Calu3 (cell line): Measurements from ENCODE around the genes ANKS4B, PDZD9 and NPIPB5.

DNA sequence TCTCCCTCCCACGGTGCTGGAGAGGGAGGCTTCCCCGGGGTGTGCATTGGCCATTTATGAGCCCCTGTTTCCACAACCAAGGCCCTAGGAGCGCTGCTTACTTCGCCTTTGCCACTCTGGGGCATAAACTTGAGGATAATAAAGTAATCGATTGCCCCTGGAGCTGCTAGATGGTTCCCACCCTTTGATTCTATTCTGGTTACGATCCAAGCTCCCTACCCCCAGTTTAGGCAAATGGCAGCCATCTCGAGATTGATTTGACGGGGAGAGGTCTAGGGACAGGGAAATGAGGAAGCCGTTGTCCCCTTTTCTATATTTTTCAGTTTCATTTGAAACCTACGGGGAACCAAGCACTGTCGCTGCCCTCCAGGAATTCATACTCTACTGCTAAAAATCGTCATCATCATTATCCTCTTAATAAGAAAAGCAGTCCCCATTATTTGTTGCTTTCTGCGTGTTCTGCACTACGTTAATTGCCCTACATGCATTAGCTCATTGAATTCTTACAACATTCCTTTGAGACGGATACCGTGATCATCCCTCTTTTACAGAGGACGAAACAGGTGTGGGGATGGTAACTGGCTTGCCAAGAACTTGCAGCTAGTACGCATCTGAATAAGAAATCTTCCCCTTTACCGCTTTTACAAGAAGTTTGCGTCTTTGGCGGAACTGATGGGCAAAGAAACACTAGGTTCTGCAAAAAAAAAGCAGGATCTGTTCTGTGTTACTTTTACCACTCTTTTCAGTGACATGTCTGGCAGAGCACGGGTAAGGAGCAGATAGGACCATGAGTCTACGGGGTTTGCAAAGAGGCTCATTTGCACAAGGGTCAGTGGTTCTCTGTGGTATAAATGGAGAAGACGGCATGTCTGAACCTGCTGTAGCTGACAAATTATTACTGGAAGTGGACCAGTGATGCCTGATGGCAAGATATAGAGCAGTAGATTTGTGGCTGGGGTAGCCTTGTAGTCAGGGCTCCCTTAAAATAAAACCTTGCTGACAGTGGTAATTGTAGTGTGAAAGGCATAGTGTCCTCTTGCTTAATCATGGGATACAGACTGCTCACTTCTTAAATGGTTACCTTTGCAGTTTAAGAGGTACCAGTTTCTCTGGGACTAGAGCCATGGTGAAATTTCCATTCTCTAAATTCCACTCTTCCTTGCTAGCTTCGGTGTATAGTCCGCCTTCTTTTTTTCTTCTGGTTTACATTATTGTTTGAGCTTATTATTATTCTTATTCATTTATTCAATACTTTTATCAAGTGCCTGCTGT, 1.2 kb downstream of the CCP110 start:
- PRO-cap, result no peak

- PRO-cap, result unidirectional peak, minus-strand start at chr16:19555963
Observed at GRCh38 chr16:19555832-19556588, 507 bp downstream of the VPS35L start.

DNA sequence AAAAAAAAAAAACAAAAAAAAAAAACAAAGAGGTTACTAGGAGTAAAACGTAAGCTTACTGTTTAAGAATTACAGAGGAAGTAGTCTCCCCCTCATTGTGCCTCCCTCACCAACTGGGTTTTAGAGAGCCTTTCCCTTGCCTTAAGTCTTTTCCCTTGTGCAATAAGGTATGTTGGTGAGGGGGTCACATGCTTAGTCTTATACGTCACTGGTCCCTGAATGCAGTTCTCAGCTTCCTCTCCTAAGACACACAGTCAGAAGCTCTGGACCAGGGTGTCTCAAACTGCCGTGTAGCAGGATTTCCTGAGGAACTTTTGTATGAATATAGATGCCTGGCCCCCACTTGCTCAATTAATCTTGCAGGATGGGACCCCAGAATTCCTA, 20.7 kb downstream of the VPS35L start:
- PRO-cap, result no peak

- PRO-cap, result no peak
Observed at GRCh38 chr16:19696157-19696887, 21.7 kb downstream of the KNOP1 start.

GRCh38 chr16:19697802-19698560, 20.0 kb downstream of the KNOP1 start:
- PRO-cap, result no peak

- PRO-cap, result no peak
Observed at GRCh38 chr16:19871857-19872584, 12.6 kb downstream of the GPRC5B start.

DNA sequence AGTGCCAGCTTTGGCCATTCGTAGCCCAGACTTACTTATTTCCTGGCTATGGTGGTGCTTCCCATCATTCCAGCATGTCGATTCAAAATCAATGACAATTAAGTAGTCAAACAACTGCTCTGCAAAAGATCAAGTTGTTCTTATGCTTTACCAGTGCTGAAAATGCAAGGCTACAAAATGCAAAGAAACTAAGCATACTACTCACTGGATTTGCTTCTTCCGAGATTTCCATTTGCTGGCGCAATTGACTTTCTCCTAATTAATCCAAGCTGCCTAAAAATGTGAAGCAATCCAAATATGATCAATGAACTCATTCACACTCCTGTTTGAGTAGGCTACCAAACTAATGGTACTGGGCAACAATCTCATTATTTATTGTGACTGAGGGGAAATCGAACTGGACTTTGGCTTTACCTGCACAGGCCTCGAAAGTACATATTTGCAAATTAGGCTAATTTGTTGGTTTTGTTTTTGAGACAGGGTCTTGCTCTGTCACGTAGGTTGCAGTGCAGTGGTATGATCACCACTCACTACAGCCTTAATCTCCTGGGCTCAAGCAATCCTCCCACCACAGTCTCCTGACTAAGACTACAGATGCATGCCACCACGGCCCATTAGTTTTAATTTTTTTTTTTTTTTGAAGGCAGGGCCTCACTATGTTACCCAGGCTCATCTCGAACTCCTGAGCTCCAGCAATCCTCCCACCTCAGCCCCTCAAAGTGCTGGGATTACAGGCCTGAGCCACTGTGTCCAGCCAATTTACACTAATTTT, 2.7 kb downstream of the ERI2 start:
- PRO-cap, result no peak

- PRO-cap, result no peak
Observed at GRCh38 chr16:20897977-20898750, 2.0 kb downstream of the DCUN1D3 start.

DNA sequence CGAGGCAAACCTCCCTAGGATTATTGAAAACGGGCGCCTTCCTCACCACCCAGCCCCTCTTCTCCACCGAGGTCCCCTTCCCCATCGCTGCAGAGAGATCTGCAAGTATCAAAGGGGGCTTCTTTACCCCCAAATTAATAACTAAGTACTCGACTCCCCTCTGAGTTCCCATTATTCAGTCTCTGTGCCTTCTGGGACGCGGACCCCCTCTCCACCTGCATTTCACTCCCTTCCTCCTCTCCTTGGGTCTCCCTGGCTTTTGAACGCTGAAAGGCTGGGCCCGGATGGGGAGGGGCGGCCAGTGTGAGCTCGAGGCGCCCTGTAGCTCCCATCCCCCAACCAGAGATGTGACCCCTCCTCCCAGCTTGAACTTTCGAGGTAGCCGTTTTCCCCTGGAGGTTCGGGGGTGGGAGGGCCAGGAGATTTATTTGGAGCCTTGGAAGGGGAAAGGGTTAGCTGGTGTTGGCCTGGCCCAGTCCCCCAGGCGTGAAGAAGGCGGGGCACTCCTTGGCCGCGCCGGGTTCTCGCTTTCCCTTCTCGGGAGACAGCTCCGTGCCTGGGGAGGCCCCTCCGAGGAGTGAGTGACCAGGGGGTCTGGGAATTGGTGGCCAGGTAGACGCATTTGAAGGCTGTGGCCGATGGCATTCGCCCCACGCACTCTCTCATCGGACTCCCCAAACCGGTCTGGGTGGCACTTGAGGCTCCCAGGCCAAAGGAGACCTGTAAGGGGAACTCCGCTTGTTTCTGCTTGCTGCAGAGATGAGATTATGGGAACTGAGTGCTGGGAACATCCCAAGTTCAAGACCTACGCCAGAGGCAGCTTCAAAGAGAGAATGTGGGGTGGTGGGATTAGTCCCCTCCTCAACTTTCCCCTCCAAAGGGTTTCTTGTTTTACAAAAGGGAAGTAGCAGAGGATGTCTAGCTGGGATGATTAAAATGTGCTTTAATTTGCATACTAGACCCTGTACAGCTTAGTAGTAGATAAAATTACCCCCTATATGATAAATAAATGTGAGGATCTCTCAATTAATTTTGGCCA, 955 bp downstream of the LDAF1 start:
- PRO-cap, result unidirectional peak, minus-strand start at position 686 of the sequence

GRCh38 chr16:21233295-21234354, at the start of gene ANKS4B:
Gene ANKS4B, plus strand, starts transcription at chr16:21233699.
- PRO-cap, result bidirectional peak, plus-strand start at chr16:21233713, minus-strand start at chr16:21233604

GRCh38 chr16:21517050-21517643, 82.2 kb upstream of the METTL9 start:
- PRO-cap, result no peak

DNA sequence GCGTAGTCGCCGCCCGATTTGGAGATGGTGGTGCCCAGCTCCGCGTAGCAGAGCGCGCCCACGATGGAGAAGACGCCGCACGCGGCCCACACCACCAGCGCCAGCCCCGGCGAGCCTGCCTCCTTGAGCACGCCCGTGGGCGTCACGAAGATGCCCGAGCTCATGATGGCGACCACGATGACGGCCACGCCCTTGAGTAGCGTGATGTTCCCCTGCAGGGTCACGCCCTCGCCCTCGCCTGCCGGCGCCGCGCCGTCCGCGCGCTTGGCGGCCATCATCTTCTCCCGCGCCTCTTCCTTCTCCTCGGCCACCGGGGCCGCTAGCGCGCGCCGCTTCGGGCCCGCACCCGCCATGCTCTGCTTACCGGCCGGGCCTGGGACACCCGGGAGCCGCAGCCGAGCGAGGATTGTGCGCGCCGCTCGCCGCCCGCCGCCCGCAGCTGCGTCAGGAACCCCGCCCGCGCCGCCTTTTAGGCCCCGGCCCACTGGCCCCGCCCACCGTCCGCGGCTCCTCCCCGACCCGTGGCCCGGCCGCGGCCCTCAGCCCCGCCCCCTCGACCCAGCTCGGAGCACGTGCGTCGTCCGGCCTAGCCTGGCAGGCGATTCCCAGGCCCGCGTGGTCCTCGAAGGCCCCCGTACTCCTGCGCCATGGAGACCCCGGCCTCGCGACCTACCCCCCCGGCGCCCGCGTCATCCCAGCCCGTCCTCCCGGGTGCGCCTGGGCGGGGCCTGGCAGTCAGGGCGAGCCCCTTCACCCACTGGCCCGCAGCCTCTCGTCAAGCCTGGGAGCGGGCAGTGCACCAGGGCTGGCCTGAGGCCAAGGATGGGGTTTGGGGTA, 79.1 kb upstream of the METTL9 start:
- PRO-cap, result bidirectional peak, plus-strand start at position 234 of the sequence, minus-strand start at position 179 of the sequence; bidirectional peak, plus-strand start at position 569 of the sequence, minus-strand start at position 443 of the sequence; unidirectional peak, minus-strand start at position 671 of the sequence

GRCh38 chr16:21598228-21598929, 998 bp upstream of the METTL9 start:
- PRO-cap, result unidirectional peak, plus-strand start at chr16:21598777

GRCh38 chr16:21644660-21645030, 7.8 kb downstream of the IGSF6 start:
- PRO-cap, result no peak

DNA sequence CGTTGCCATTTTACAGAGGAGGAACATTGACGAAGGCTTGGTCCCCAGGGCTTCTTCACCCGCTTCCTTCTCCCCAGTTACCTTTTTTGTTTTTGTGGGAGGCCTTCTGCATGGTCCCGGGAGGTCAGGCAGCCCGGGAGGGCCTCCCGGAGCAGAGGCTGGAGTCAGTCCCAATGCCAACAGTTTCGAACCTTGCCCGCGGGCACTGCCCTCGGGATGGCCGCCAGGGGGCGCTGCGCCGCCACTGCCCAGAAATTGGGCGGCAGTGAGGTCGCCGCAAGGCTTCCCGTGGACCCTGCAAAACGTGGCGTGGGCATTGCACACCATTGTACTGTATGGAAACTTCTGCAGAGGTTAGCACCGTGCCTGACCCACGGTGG, at the start of gene PDZD9:
PDZD9 (minus strand) TSS at position 181 of the 380 bp plus-strand sequence.
- PRO-cap, result no peak

DNA sequence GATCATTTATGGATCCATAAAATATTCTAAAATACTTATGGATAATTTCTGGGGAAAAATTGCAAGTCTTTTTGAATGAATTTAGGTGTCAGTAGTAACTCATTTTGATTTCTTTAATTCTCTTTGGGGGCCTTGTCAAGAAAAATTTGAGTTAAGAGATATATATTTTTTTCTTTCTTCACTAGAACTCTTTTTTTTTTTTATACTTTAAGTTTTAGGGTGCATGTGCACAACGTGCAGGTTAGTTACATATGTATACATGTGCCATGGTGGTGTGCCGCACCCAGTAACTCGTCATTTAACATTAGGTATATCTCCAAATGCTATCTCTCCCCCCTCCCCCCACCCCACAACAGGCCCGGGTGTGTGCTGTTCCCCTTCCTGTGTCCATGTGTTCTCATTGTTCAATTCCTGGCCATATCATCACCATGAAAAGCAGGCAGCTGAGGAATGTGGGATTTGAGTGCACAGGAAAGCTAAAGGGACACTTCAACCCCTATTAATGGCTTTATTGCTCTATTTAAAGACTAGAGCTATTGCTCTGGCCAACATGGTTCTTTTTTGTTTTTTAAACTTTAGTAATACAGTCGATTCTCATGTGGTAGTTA, 37.9 kb downstream of the MOSMO start:
- PRO-cap, result no peak

GRCh38 chr16:22189198-22189875, 16.7 kb upstream of the EEF2K start:
- PRO-cap, result no peak

- PRO-cap, result bidirectional peak, plus-strand start at chr16:22191107, minus-strand start at chr16:22190832; bidirectional peak, plus-strand start at chr16:22191435, minus-strand start at chr16:22191324
Observed at GRCh38 chr16:22190622-22191725, 15.1 kb upstream of the EEF2K start.

DNA sequence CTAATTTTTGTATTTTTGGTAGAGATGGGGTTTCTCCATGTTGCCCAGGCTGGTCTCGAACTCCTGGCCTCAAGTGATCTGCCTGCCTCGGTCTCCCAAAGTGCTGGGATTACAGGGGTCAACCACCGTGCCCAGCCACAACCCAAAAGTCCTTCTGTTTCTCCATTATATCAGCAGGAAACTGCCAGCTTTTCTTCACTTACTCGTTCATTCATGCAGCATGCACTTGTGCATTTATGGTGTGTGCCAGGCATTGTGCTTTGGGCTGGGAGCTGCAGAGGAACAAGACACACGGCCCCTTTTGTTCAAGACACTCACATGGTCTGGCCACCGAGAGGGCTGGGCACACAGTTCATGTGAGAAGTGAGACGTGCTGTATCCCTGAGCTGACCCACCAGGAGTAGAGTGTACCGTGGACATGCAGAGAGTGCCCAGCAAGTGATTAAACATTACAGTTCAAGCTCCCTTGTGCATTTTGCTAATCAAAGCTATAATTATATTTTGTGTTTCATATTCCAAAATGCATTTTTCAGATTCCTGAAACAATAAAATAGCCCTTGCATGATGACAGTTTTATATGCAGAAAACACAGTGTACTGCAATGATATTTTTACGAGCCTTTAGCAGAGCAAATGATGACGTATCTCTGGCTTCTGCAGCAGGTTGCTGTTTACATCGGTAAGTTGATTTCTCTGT, 5.7 kb downstream of the EEF2K start:
- PRO-cap, result no peak

GRCh38 chr16:22510667-22510967, at the start of gene NPIPB5:
Gene NPIPB5, plus strand, starts transcription at chr16:22510891.
- PRO-cap, result no peak